T-cell (primary cell): ENCODE measurements around a stretch of chr10.

- PRO-cap, 7 experiments = peak in 3 of 7 experiments; most common plus-strand start chr10:29646712 (in 1); most common minus-strand start chr10:29646967 (in 1)
These were observed 11.8 kb upstream of the SVIL start for GRCh38 chr10:29646316-29647145.

GRCh38 chr10:29652996-29653554 is 18.3 kb upstream of the SVIL start:
- PRO-cap, 7 experiments = no peak in any of the 7 experiments

DNA sequence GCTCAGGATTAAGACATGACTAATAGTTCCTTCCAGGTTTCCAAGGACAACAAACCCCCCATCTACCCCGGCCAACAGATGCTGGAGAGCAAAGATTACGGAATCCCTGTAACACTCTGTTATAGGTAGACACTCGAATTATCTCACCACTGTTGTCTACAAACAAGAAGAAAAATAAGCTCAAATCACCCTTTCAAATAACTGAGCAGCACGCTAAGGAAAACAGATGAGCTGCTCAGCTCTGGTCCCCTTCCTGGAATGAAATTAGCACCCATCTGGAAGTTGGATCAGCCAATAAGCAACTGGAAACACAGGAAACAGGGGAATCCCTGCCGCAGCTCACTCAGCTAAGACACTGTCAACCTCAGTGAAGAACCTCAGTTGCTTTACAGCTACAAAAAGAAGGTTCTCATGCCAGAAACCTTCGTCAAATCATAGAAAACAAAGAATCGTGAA is 56.9 kb upstream of the SVIL start:
- PRO-cap, 7 experiments = no peak in any of the 7 experiments

DNA sequence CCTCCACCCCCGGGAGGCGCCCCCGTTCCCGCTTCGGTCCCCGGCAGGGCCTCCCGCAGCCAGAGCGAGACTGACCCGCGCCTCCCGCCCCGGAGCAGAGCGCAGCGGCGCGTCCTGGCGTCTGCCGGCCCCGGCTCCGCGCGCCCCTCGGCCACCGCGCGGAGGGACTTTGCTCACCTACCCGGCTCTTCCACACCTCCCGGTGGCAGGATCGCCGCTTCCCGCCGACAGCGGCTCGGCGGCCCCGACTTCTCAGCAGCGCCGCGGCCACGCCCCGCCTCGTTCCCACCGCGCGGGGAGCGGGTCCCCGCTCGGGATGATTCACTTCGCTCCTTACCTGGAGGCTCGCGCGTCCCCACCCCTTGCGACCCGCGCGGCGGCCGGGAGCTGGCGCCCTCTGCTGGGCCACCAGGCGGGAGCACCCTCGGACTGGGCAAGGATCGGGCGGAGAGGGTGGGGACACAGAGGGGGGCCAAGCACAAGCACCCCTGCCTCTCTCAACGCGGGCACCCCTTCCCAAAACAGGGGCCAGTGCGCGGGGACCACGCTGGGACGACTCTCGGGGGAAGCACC is 100.9 kb upstream of the SVIL start:
- PRO-cap, 7 experiments = peak in 6 of 7 experiments; most common plus-strand start position 325 of the sequence (in 1); most common minus-strand start position 318 of the sequence (in 5)

- PRO-cap, 7 experiments = no peak in any of the 7 experiments
These were observed 101.8 kb upstream of the SVIL start for GRCh38 chr10:29736147-29737421.

DNA sequence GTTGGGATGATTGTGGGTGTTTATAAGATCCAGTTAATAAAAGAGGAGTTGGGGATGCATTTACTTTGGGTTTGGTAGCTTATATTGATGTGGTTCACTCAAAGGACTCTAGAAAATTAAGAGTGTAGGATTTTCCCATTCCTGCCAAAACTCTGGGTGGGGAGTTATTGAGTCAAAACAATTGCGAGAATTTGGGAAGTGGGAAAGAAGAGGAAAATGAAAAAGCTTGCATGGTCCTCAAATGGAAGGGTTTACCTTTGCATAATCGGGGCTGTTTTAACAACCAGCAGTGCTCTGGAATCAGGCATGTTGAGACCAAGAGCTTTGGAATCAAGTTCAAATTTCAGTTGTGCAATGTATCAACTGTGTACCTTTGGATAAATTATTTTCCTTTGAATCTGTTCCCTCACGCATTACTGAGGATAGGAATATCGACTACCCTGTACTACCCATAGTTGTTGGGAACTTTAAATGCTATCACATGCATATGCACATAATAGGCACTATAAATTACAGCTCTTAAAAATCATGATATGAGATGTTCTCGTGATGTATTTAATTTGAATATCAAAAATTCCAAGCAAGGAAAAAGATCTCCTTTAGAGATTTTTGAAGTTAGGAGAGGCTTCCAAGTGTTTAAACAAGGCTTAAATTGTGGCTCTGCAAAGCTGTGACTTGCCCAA is 205.5 kb downstream of the JCAD start:
- PRO-cap, 7 experiments = no peak in any of the 7 experiments

DNA sequence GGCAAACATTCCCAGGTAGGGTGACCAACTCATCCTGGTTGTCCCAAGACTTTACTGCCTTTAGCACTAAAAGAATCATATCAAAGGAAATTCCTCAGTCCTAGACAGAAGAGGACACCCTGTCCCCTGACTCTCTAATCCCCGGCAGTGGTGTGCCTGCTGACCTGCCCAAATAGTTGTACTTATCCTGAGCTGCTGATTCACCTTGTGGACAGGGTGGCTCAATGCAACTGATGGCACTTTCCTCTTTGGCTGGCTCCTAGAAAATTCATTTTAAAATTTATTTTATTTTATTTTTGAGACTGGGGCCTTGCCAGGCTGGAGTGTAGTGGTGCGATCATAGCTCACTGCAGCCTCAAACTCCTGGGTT is 111.7 kb downstream of the JCAD start:
- PRO-cap, 7 experiments = no peak in any of the 7 experiments

DNA sequence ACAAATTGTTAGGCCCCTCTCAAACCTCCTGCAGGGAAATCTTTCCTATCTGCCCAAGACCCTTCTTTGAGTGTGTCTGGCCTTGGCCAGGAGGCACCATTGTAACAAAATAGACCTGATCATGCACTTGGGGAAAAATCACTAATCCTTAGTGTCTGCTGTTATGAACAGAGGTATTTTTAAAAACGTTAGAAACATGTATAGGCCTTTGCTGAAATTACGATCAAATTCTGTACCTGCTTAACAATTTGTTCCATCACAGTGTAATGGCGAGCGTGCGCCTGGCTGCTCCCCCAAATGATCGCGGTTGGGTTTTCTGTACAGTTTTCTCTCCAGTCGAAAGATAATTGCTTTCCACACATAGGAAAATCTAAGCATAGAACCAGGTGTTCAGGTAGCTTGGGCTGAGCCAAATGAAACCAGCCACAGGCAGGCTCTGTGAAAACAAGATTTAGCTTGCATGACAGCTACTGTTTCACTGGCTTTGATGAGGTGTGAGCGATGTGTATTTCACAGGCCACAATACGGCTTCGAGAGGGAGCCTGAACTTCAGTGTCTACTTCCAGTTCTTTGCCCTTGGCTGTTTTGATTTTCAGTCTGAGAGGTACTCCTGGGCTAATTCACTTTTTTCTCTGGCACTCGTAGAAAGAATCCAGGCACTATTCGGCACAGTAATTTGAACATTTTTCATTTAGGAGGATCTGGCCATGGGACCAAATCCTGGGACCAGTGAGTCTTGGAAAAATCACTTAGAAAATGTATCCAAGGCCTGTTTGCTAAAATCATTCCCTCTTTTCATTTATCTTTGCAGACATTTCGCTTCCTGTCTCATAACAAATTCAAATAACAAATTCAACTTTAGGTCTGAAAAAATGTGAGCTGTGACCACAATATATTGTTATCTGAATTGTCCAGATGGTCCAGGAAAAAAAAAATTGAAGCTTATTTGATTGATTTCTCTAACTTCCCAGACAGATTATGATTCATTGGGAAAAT is 110.5 kb downstream of the JCAD start:
- PRO-cap, 7 experiments = no peak in any of the 7 experiments

DNA sequence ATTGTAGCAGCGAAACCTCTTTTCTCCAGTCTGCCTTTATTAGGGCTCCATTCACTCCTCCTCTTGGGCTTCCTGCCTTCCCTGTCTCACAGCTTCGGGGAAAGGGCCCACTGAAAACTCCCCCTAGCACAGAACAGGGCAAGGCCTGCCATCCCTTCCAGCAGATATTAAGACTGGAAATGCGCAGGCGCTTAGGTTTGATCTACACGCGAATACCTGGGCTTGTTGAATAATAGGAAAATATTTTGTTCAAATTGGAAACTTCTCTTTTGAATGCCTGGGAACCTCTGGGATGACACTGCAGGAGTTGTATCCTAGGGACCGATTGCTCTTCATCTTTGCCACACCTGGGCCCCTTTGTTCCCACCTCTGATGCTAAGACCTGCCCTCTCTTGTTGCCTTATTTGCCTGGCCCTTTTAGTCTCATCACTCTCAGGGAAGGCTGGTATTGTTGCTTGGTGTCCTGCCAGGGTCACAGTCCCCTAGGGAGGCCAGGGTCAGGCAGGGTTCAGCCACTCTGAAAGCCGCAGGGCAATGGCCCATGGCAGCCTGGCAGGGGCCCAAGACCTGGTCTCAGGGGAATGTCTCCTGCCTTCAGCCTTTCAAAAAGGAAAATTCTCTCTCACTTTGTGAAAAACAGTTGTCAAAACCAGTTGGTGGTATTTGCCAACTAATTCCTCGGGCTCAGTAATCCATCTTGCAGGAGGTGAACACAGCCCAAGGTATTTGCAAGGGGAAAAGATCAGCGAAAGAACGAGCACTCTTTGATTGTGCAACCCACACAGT is 101.7 kb downstream of the JCAD start:
- PRO-cap, 7 experiments = no peak in any of the 7 experiments

GRCh38 chr10:30002311-30002635 is 57.1 kb downstream of the JCAD start:
- PRO-cap, 7 experiments = no peak in any of the 7 experiments

DNA sequence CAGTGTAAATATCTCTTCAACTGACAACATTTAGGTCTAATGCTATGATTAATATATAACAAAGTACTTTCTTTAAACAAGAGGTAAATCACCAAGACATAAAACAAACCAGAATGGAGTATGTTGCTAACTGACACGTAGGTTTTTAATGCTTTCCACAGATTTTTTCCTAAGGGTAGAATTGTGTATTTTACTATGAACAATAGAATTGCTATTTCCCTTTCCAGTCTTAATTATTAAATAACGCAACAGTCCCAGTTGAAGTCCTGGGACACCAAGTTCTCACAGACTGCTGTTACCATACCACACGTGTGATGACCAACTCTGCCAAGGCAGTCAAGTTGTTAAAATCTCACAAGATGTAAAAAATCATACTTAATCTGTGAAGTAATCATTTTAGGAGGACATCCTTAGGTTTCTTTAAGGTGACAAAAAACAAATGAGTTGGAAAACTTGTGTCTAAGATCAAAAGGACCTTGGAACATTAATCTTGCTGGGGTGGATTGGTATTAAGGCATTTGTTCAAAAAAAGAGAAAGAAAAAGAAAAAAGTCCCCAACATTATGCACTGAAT is 4.0 kb downstream of the JCAD start:
- PRO-cap, 7 experiments = no peak in any of the 7 experiments

DNA sequence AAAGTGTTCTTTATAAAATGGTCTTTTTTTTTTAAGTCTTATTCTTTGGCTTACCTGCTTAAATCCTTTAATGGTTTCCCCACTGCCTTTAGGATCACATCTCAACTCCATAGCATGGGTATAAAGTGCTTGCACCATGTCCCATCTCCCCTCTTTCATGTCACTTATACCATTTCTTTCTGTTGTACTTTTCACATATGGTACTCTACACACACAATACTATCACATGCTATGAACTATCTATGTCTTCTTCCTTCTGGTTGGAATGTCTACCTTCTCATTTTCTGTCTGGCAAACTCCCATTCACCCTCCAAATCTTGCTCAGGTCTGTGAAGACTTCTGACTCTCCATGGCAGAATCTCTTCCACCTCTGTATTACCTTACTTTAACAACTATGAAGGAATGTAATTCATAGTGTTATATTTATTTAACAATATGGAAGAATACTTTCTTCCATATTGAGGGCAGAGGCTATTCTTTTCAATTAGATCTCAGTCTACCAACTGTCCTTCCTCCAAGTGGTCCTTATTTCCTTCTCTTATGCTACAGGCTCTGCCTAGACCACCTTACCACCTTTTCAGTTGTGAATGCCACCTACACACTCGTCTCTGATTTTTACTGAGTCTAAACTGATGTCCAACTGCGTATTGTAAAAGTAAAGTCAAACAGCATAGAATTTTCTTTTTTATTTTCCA is 4.9 kb downstream of the MTPAP start:
- PRO-cap, 7 experiments = no peak in any of the 7 experiments

DNA sequence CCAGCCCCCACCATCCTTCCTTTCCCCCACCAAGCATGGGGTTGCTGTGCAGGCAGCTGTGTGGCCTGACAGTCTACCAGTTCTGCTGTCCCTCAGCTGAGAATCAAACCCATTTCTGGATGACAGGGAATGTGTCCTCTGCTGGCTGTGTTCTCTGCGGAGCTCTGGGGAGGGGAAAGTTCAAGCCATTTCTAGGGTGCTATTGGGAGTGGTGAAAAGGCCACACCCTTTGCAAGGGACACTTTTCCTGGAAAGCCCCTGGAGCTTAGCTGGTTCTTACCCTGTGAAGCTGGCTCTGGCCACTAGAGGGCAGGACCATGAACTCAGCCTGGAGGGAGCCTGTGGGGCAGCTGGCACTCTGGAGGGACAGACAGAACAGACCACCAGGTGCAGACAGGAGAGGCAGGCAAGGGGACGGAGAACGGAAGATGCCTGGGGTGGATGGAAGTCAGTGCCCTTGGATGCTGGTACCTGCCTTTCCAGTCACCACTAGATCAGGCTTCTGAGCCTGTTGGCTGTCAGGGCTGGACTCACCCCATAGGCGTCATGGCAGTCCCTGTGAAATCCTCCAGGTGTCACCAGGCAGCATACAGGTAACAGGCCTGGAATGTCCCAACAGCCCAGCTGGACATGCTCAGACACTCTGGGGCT is 10.6 kb upstream of the MTPAP start:
- PRO-cap, 7 experiments = no peak in any of the 7 experiments

GRCh38 chr10:30418618-30419190 is 15.3 kb upstream of the MAP3K8 start:
- PRO-cap, 7 experiments = no peak in any of the 7 experiments

GRCh38 chr10:30435144-30435617 is 1.2 kb downstream of the MAP3K8 start:
- PRO-cap, 7 experiments = no peak in any of the 7 experiments

- PRO-cap, 7 experiments = no peak in any of the 7 experiments
These were observed 70.8 kb upstream of the LYZL2 start for GRCh38 chr10:30700255-30700822.

GRCh38 chr10:30819610-30819963 is 190.0 kb upstream of the LYZL2 start:
- PRO-cap, 7 experiments = no peak in any of the 7 experiments

- PRO-cap, 7 experiments = no peak in any of the 7 experiments
These were observed 182.4 kb downstream of the ZNF438 start for GRCh38 chr10:30849114-30849815.

- PRO-cap, 7 experiments = peak in 7 of 7 experiments; most common plus-strand start chr10:31320332 (in 4); most common minus-strand start chr10:31321064 (in 6)
These were observed 1.4 kb downstream of the ZEB1 start for GRCh38 chr10:31320171-31321128.

- PRO-cap, 7 experiments = no peak in any of the 7 experiments
These were observed 107.5 kb downstream of the ZEB1 start for GRCh38 chr10:31426504-31426936.